ENCODE results near the genes TDRD1 and SLC18A2.

- RAMPAGE, long total RNA: no peak
- RRBS, 2 experiments: no CpG with 5 or more reads among the region's 8 CpGs
CAGE:
- cytosol, long polyA minus RNA: no peak
- cytosol, long polyA plus RNA: no peak
- long polyA plus RNA: no peak
- nucleolus, long total RNA: no peak
- nucleus, long polyA plus RNA: no peak
- nucleus, long total RNA: no peak
Measured at GRCh38 chr10:113709082-113709465, 29.4 kb downstream of the CASP7 start.

GRCh38 chr10:113752951-113753604, 1.6 kb downstream of the PLEKHS1 start:
- RAMPAGE, long total RNA: no peak
- RRBS, 2 experiments: no CpG with 5 or more reads among the region's 9 CpGs
CAGE:
- cytosol, long polyA minus RNA: no peak
- cytosol, long polyA plus RNA: no peak
- long polyA plus RNA: no peak
- nucleolus, long total RNA: no peak
- nucleus, long polyA plus RNA: no peak
- nucleus, long total RNA: no peak

- RAMPAGE, long total RNA: no peak
- RRBS, 2 experiments: no CpG with 5 or more reads among the region's 3 CpGs
CAGE:
- cytosol, long polyA minus RNA: no peak
- cytosol, long polyA plus RNA: no peak
- long polyA plus RNA: no peak
- nucleolus, long total RNA: no peak
- nucleus, long polyA plus RNA: no peak
- nucleus, long total RNA: no peak
Measured at GRCh38 chr10:113859356-113860100, 5.1 kb downstream of the NHLRC2 start.

DNA sequence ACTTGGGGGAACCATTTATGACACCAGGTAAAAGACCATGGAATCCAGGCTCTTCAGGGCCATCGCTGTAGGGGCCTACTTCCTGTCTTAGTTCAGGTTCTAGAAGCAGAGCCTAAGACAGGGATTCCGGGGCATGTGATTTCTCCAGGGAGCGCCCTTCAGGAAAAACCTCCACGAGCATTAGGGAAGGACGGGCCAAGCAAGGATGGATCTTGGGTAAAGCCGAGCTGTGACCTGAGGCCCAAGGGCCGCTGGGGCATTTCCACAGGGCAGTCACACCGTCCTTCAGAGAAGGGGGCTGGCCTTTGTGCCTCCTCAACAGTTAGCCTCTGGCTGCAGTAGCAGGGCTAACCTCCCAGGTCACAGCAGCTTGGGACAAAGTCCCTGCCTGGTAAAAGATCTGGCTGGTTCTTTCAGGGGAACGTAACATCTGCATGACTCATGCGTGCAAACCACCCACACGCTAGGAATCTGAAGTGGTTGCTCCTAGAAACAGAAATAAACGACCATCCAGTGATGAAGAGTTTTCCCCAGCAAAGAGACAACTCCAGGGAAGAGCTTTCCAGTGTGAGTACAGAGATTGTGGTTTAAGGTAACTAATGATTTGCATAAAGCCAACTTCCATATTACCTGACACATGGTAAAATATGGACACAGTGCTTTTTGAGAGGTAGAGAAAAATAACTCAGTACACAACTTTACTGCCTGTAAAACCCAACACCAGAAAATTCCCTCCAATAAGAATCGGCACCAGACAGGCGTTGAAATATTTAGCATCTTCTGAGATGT, 85.0 kb upstream of the ADRB1 start:
- RAMPAGE, long total RNA: no peak
- RRBS, 2 experiments: no CpG with 5 or more reads among the region's 14 CpGs
CAGE:
- cytosol, long polyA minus RNA: no peak
- cytosol, long polyA plus RNA: no peak
- long polyA plus RNA: no peak
- nucleolus, long total RNA: no peak
- nucleus, long polyA plus RNA: no peak
- nucleus, long total RNA: no peak

DNA sequence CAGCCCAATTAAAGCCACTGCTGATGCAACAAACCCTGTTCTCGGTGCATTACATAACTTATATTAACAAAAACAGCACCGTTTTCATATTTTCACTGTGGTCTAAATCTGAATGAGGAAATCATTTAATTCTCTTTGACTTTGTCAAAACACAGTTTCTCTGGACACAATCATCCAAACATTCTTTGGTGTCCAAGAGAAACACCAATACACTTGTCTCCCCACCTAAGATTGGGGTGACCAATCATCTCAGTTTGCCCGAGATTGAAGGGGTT, 42.1 kb upstream of the ADRB1 start:
- RAMPAGE, long total RNA: no peak
- RRBS, 2 experiments: no CpG with 5 or more reads among the region's 3 CpGs
CAGE:
- cytosol, long polyA minus RNA: no peak
- cytosol, long polyA plus RNA: no peak
- long polyA plus RNA: no peak
- nucleolus, long total RNA: no peak
- nucleus, long polyA plus RNA: no peak
- nucleus, long total RNA: no peak

DNA sequence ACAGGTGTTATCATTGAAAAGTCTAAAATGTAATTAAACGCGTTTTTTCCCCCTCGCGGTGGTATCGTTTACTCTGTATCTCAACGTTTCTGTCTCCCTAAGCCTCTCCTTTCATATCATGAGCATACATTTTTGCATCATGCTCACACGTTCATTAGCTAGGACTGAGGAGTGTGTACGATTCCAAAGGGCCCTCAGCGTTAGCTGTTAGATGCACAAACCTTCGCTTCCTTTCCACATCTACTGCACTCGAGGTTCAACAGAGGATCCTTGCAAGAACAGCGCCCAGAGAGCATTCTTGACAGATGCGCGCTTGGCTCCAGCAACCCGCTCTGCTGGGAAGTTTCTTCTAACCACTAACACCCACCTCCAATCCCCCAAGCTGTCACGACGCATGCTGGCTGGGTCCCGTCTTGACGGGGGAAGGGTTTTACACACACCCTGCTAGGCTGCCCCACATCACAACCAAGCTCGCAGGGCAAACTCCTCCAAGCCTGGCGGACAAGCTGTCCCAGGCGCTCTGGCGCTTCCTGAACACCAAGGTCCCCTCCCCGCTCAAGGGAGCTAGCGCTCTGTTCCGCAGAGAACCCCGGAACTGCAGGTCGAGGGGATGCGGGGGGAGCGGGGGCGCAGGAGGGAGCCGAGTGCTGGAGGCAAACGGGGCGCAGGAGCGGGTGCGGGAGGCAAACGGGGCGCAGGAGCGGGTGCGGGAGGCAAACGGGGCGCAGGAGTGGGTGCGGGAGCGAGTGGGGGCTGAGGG, 713 bp upstream of the ADRB1 start:
- RAMPAGE, long total RNA: no peak
- RRBS, 2 experiments: no CpG with 5 or more reads among the region's 44 CpGs
CAGE:
- cytosol, long polyA minus RNA: no peak
- cytosol, long polyA plus RNA: no peak
- long polyA plus RNA: no peak
- nucleolus, long total RNA: no peak
- nucleus, long polyA plus RNA: no peak
- nucleus, long total RNA: no peak

- RAMPAGE, long total RNA: no peak
- RRBS, 2 experiments: no CpG with 5 or more reads among the region's 3 CpGs
CAGE:
- cytosol, long polyA minus RNA: no peak
- cytosol, long polyA plus RNA: no peak
- long polyA plus RNA: no peak
- nucleolus, long total RNA: no peak
- nucleus, long polyA plus RNA: no peak
- nucleus, long total RNA: no peak
Measured at GRCh38 chr10:114145488-114145866, 28.5 kb downstream of the CCDC186 start.

- RAMPAGE, long total RNA: no peak
- RRBS, 2 experiments: no CpG with 5 or more reads among the region's 25 CpGs
CAGE:
- cytosol, long polyA minus RNA: no peak
- cytosol, long polyA plus RNA: no peak
- long polyA plus RNA: no peak
- nucleolus, long total RNA: no peak
- nucleus, long polyA plus RNA: no peak
- nucleus, long total RNA: no peak
Measured at GRCh38 chr10:114178938-114179415, at the start of gene TDRD1. TSS of gene TDRD1 (plus strand) at chr10:114179353.

GRCh38 chr10:114435876-114436610, 31.7 kb upstream of the AFAP1L2 start:
- RAMPAGE, long total RNA: no peak
- RRBS, 2 experiments: no CpG with 5 or more reads among the region's 17 CpGs
CAGE:
- cytosol, long polyA minus RNA: start-site peak on the minus strand at chr10:114436048-114436055, 32 reads; start-site peak on the minus strand at chr10:114436178-114436185, 22 reads
- cytosol, long polyA plus RNA: no peak
- long polyA plus RNA: no peak
- nucleolus, long total RNA: no peak
- nucleus, long polyA plus RNA: no peak
- nucleus, long total RNA: no peak

DNA sequence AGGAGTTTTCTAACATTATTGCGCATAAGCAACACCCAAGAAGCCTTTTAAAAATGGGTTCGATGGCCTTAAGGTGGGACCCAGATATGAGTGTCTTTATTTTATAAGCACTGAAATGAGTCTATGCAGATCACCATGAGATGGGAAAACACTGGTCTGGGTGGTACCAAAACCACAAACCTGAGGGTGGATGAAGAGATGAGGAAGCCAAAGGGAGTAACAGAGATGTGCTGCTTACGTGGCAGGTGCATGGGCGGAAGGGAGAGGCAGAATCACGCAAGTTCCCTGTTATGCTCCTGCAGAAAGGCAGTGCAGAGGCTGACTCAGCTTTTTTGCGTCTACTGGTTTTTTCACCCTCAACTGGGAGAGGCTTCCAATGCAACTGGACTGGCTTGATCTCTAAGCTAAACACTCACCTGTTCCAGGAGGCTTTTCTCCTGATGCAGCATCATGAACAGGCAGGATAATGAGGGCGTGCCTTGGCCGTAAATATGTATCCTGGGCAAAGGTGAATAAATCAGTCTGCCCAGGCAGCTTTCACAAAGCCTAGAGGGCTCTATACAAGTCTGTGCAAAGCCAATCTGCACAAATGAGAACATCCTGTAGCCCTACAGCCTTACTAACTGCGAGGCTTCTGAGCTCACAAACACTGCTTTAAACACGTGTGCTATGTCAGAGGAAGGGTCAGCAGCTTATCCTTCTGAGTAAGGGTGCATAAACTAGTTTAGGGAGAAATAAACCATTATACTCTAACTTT, 95.4 kb upstream of the AFAP1L2 start:
- RAMPAGE, long total RNA: no peak
- RRBS, 2 experiments: no CpG with 5 or more reads among the region's 10 CpGs
CAGE:
- cytosol, long polyA minus RNA: no peak
- cytosol, long polyA plus RNA: no peak
- long polyA plus RNA: no peak
- nucleolus, long total RNA: no peak
- nucleus, long polyA plus RNA: no peak
- nucleus, long total RNA: no peak

DNA sequence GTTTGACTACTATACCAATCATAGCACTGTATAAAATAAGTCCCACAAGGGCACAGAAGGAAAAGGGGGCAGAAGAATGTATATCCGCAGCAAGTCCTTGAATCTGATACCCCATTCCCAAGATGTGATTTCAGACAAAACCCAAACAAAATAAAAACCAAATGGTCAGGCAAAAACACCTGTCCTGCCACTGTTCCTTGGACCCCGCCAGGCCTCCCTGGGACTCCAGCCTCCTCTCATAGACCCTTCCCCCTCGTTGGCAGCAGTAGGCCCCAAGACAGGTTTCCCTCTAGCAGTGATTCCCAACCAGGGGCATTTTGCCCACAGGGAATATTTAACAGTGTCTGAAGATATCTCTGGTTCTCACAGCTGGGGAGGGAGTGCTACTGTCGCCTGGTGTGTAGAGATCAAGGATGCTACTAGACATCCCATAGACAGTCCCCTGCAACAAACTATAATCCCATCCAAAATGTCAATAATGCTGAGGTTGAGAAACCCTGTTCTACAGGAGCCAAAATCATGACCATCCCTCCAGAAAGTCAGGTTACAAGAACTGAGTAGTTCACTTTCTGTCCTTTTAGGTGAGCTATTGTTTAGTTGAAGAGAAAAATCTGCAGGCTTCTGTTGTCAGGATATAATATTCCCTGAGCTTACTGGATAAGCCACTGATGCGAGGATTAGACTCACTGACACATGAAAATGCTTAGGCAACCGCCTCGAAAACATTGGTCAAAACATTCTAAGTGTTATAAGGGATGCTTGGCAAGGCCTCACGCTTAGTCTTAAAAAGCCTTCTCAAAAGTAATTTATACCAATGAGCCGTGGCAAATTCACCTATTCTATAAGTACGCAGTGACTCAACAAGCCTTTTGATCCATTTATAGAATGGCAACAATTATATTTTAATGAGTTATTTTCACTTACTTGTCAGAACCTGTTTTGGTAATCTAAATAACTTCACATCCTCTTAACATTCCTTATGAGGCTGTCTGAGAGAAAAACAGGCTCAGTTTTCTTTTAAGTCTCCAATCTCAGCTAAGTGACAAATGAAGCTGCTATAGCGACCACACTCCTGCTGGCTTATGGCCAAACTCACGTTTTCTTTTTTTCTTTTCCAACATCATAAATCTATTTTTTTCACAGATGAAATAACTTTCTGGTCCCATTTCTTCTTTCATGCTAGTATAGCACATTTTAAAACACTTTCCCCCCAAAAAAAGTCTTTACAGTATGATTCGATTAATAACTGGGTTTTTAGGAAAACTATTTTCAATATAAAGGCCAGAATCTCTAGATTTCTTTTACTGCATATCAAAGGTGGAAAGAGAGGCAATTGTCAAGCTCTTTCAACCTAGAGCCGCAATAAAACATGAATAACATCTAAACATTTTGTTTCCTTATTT, 120.9 kb upstream of the AFAP1L2 start:
- RAMPAGE, long total RNA: no peak
- RRBS, 2 experiments: no CpG with 5 or more reads among the region's 14 CpGs
CAGE:
- cytosol, long polyA minus RNA: no peak
- cytosol, long polyA plus RNA: no peak
- long polyA plus RNA: no peak
- nucleolus, long total RNA: no peak
- nucleus, long polyA plus RNA: no peak
- nucleus, long total RNA: no peak

GRCh38 chr10:114540973-114541381, 117.1 kb downstream of the ABLIM1 start:
- RAMPAGE, long total RNA: no peak
- RRBS, 2 experiments: no CpG with 5 or more reads among the region's 5 CpGs
CAGE:
- cytosol, long polyA minus RNA: no peak
- cytosol, long polyA plus RNA: no peak
- long polyA plus RNA: no peak
- nucleolus, long total RNA: no peak
- nucleus, long polyA plus RNA: no peak
- nucleus, long total RNA: no peak

DNA sequence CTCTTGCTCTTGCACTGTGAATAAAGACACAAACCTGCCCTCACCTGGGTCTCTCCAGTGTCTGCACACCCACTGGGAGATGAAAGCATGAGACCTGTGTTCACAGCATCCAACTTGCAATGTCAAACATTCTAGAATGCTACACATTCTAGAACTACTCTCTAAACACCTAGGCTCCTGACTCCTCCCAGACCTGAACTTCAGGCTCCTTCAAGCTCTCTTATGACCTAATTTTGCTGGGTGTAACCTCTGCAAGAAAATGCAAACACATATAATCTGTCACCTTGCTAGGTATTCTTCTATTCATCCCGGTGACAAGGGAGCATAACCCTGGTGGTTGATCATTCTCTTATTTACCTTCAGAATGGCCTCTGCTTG, 44.5 kb downstream of the ABLIM1 start:
- RAMPAGE, long total RNA: no peak
- RRBS, 2 experiments: no CpG with 5 or more reads among the region's 1 CpG
CAGE:
- cytosol, long polyA minus RNA: no peak
- cytosol, long polyA plus RNA: no peak
- long polyA plus RNA: no peak
- nucleolus, long total RNA: no peak
- nucleus, long polyA plus RNA: no peak
- nucleus, long total RNA: no peak

GRCh38 chr10:114623773-114624309, 34.2 kb downstream of the ABLIM1 start:
- RAMPAGE, long total RNA: no peak
- RRBS, 2 experiments: no CpG with 5 or more reads among the region's 2 CpGs
CAGE:
- cytosol, long polyA minus RNA: no peak
- cytosol, long polyA plus RNA: no peak
- long polyA plus RNA: no peak
- nucleolus, long total RNA: no peak
- nucleus, long polyA plus RNA: no peak
- nucleus, long total RNA: no peak

GRCh38 chr10:115828917-115829322, 444.1 kb downstream of the GFRA1 start:
- RAMPAGE, long total RNA: no peak
CAGE:
- cytosol, long polyA minus RNA: no peak
- cytosol, long polyA plus RNA: no peak
- long polyA plus RNA: no peak
- nucleolus, long total RNA: no peak
- nucleus, long polyA plus RNA: no peak
- nucleus, long total RNA: no peak

GRCh38 chr10:116207189-116207572, 65.8 kb downstream of the GFRA1 start:
- RAMPAGE, long total RNA: no peak
- RRBS, 2 experiments: no CpG with 5 or more reads among the region's 3 CpGs
CAGE:
- cytosol, long polyA minus RNA: no peak
- cytosol, long polyA plus RNA: no peak
- long polyA plus RNA: no peak
- nucleolus, long total RNA: no peak
- nucleus, long polyA plus RNA: no peak
- nucleus, long total RNA: no peak

DNA sequence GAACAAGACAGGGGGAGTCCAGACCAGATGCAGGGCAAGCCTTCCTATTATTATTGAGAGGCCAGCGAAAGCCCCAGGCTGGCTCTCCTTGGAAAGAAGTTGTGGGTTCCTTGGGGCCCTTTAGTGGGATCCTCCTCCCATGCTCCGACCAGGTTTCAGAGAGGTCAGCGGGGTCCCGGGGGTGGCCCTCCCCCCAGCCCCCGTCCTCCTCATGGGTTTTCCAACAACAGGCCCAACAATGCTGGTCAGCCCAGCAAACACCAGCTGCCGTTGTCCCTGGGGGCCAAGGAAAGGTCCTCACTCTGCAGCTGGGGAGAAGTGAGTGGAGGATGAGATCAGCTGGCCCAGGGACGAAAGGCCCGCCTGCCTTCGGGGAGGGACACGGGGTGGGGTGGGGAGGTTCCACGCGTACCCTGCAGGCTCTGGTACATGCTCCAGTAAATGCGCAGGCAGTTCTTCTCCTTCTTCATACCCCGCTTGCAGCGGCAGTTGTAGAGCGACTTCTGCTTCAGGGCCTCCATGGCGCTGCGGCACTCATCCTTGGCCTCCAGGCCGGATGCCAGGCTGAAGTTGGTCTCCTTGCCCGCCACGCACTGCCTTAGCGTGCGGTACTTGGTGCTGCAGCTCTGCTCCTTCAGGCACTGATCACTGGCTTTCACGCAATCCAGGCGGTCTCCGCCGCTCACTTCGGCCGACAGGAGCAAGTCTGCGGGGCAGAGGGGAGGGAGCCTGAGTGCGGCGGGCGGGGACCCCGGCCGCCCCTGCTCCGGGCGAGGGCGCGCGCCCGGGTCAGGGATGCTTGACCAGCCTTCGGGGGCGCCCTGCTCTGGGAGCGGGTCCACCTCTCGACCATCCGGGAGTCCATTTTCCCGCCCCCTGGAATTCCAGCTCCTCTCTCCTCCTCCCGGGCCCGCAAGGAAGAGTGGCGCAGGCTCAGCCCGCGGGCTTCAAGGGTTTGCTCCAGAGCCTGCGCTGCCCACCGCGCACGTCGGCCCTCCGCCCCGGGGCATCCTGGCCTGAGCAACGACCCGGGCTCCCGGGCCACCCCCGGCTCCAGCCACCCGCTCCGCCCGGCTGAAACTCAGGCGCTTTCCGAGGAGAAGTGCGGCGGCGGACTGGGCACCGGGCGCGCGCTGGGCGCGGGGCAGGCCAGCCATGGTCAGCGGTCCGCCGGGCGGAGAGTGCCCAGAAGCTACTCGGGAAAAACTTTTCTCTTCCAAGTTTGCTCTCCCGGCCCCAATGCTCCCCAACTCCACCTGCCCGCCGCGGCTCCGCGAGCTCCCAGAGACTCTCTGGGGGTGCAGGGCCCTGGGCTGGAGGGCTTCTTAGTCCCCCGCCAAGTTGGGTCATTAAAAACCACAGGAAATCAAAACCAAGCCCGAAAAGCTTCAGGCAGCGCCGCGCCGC, 2.1 kb downstream of the GFRA1 start:
- RAMPAGE, long total RNA: no peak
- RRBS, 2 experiments: 7 to 61% methylated on average over 30 to 34 of the region's 94 CpGs
CAGE:
- cytosol, long polyA minus RNA: no peak
- cytosol, long polyA plus RNA: no peak
- long polyA plus RNA: no peak
- nucleolus, long total RNA: no peak
- nucleus, long polyA plus RNA: no peak
- nucleus, long total RNA: no peak

DNA sequence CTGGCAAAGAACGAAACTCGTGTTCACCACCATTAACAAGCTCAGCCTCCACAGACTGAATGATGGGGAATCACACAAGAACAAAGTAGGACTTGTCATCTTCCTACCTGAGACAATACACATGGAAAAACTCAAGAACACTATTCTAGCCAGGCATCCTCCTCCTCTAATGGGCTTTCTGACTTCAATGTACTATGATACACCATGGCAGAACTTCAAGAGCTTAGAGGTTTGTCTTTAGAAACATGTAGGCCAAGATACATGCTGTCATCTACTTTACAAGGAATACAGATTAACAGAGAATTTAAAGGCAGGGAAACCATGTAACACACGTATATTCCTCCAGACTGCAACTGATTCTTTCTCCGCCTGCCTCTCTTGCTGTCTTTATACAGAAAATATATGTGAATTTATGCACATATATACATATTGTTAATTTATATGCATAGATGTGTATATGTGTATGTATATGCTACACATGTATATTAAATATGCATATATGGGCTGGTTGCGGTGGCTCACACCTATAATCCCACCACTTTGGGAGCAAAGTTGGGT, 19.2 kb upstream of the ENO4 start:
- RAMPAGE, long total RNA: no peak
- RRBS, 2 experiments: no CpG with 5 or more reads among the region's 5 CpGs
CAGE:
- cytosol, long polyA minus RNA: no peak
- cytosol, long polyA plus RNA: no peak
- long polyA plus RNA: no peak
- nucleolus, long total RNA: no peak
- nucleus, long polyA plus RNA: no peak
- nucleus, long total RNA: no peak

- RAMPAGE, long total RNA: no peak
- RRBS, 2 experiments: no CpG with 5 or more reads among the region's 10 CpGs
CAGE:
- cytosol, long polyA minus RNA: no peak
- cytosol, long polyA plus RNA: no peak
- long polyA plus RNA: no peak
- nucleolus, long total RNA: no peak
- nucleus, long polyA plus RNA: no peak
- nucleus, long total RNA: no peak
Measured at GRCh38 chr10:116880533-116881363, 31.4 kb downstream of the ENO4 start.

GRCh38 chr10:117240505-117241226, at the start of gene SLC18A2:
TSS of gene SLC18A2 (plus strand) at chr10:117241114.
- RAMPAGE, long total RNA: no peak
- RRBS, 2 experiments: 22 to 48% methylated on average over 37 of the region's 64 CpGs
CAGE:
- cytosol, long polyA minus RNA: no peak
- cytosol, long polyA plus RNA: no peak
- long polyA plus RNA: no peak
- nucleolus, long total RNA: no peak
- nucleus, long polyA plus RNA: no peak
- nucleus, long total RNA: no peak

Data from GM12878 (cell line).